GM19239 (cell line): ENCODE data around the genes SEPTIN3, SMDT1 and POLDIP3.

DNA sequence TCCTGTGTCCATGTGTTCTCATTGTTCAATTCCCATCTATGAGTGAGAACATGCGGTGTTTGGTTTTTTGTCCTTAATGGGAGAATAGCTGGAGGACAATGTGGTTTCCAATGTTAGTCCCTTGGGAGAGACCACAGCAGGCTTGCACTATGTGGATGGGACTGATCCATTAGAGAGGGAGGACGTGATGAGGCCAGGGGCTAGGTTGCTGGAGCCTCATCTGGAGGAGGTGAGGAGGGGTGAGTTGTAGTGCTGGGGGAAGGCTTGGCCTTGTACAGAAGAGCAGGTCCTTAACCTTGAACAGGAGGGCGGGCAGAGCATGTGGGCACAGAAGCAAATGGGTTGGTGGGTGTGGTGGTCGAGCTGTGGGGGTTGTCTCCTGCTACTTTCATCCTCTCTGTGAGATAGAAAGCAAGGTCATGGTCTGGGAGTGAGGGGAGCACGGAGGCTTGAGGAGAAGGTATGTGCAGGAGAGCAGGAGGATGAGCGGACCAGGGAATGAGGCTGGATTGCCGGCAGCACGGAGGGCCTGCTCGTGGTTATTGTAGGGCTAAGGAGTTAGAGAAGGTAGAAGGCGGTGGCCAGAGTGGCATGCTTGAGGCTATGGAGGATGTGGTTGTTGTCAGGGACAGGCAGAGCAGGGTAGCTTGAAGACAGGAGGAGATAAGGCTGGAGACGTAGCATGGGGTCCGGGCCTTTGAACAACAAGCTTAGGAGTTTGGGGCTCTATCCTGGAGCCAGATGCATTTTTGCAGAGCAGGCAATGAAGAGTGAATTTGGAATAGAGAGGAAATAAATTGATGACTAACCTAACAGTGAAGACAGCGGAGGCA is 11.2 kb upstream of the SREBF2 start:
- RRBS: no CpG with 5 or more reads among the region's 13 CpGs

DNA sequence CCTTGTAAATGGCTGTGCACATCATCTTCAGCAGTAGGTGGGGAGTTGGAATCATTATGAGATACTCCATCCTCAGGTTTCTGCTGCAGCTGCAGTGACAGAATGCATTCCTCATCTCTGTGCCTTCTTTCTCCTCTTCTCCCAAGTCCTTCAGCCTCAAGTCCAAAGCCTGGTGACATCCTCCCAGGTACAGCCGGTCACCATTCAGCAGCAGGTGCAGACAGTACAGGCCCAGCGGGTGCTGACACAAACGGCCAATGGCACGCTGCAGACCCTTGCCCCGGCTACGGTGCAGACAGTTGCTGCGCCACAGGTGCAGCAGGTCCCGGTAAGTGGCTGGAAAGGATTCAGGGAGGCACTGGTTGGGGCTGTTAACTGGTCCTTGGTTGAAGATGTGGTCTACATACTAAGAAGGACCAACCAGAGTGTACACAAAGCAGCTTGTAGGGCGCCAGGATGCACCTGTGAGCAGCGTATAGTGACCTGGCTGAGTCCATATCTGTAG is 35.6 kb downstream of the SREBF2 start:
- RRBS: 95% methylated on average over 7 of the region's 10 CpGs

- RRBS: no CpG with 5 or more reads among the region's 18 CpGs
Observed at GRCh38 chr22:41890803-41891807, 23.8 kb downstream of the SHISA8 start.

GRCh38 chr22:41902753-41903322 is 12.0 kb downstream of the SHISA8 start:
- RRBS: no CpG with 5 or more reads among the region's 17 CpGs

- RRBS: 9% methylated on average over 10 of the region's 28 CpGs
Observed at GRCh38 chr22:41920221-41921100, 5.6 kb upstream of the SHISA8 start.

DNA sequence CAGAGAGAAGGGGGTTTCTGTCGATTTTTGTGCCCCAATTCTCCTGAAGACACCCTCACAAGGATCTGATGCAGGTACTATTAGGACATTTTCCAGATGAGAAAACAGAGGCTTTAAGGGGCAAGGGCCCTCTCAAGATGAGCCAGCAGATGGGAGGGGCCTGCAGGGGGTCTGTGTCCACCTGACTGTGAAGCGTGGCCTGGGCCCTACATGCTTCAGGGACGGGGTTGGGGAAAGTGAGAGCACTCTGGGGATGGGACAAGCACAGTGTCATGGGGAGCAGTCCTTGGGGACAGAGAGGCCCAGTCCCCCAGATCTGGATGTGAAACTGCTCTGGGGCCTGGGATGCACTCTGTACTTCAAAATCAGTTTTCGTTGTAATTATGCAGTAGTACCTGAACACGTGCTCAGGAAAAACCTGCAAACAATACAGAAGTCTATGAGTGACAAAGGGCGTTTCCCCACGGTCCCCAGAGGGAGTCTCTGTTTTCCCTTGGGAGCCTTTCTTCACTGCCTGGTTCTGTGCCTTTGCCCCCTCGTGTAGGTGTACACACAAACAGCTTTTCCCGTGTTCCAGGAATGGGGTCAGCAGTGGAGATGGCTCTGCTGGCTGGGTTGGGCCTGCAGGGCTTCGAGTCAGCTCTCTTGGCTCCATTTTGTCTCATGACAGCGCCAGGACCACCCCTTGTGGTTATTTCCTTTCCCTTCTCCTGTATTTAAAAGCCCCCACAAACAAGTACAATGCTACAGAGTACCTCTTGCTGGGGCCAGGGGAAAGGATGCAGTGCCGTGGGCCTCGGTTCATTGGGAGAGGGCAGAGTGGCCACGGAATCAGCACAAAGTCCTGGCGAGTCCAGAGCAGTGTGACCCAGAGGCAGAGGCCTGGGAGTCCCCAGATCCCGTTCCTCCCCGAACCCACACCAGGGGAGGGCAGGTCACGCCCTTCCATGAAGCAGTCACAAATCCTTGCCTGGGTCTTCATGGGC is 5.2 kb upstream of the TNFRSF13C start:
- RRBS: no CpG with 5 or more reads among the region's 18 CpGs

DNA sequence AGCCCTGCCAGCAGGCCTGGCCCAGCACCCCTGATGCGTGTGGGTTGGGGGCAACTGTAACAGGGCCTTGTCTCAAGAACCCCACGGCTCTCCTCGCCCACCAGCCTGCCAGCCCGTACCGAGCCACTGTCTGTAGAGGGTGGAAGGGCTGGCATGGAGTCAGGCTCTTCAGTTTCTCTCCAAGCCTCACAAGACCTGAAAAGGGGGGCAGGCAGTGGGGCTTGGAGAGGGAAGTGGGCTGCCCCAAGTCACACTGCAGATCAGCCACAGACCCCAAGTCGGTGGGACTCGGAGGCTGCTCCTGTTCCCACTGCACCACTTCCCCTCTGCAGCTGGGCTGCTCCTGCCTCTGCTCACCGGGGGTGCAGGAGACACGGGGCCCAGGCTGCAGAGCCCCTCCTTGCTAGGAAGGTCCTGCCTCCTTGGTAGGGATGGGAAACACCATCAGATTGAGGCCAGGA is 7.2 kb upstream of the TNFRSF13C start:
- RRBS: no CpG with 5 or more reads among the region's 9 CpGs

- RRBS: no CpG with 5 or more reads among the region's 8 CpGs
Observed at GRCh38 chr22:41969086-41969784, at the start of gene SEPTIN3. Gene SEPTIN3 (plus strand): TSS chr22:41969443.

DNA sequence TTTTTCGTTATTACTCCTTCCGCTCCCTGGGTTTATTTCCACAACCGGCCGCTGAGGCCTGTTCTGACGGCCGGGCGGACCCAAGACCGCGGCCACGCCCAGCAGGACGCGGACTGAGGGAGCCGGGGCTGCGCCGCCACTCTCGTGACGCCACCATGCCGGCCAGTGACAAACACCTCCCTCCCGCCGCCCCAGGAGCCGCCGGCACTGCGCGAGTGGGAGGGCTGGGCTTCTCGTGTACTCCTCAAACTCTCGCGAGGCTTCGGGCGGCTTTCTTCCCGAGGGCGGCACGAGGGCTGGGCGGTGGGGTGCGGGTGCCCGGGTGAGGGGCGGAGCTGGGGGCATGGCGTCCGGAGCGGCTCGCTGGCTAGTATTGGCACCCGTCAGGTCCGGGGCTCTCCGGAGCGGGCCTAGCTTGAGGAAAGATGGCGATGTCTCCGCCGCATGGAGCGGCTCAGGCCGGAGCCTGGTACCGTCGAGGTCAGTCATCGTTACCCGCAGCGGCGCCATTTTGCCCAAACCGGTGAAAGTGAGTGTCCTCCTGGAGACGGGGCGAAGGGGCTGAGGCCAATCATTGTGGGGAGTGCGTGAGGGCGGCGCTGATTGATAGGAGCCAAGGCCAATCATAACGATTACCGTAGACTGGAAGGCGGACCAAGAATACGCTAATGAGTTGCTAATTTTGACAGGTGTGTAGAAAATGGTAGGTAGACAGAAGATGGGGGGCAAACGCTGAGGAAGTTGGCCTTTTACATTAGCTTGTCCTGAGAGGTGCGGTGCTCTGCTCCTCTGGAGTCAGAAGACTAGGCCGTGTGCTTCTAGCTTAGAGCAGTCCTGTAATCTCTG is at the start of gene SMDT1:
SMDT1 (plus strand) TSS at position 275 of the 846 bp plus-strand sequence.
- RRBS: 2% methylated on average over 34 of the region's 68 CpGs

DNA sequence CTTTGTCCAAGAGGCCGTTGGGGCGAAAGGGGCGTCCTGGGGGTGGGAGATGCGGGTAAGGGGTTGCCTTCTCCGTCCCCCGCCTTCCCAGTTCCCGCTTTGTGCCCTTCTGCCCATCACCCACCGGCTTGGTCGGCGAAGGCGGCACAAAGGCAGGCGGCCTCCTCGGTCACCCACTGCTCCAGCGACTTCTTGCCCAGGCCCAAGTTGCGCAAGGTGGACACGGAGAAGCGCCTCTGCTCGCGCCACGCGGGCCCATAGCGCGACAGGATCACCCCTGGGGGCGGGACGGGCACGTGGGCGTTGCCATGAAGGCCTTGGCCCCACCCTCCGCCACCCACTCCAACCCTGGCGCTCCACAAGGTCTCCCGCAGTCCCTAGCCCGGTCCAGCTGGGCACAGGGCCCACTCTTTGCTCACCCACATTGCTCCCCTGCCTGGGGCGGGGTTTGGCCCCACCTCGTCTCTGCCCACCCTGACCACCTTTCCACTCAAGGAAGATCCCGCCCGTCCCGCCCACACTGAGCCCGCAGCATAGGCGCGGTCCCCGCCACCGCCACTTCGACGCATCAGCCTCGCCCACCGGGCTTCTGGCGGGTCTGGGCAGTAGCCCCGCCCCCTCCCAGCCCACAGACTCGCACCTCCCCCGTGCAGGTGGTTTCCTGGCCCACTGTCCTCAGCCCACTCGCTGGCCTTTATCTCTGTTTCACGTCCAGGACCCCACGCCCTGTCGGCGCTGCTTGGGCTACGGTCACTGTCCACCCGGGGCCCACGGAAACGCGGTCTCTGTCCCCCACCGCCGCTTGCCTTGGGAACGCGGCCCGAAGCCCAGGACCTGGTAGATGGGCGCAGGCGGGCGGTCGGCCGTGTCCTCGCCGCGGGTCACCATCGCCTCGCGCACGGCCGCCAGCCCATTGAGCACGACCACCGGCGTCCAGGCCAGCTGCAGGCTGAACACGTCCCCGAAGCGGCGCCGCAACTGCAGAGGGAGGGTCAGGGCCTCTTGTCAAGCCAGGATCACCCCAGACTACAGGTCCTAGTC is 12.3 kb upstream of the CYP2D6 start:
- RRBS: no CpG with 5 or more reads among the region's 85 CpGs

GRCh38 chr22:42304095-42304503 is 33.6 kb upstream of the TCF20 start:
- RRBS: no CpG with 5 or more reads among the region's 8 CpGs

DNA sequence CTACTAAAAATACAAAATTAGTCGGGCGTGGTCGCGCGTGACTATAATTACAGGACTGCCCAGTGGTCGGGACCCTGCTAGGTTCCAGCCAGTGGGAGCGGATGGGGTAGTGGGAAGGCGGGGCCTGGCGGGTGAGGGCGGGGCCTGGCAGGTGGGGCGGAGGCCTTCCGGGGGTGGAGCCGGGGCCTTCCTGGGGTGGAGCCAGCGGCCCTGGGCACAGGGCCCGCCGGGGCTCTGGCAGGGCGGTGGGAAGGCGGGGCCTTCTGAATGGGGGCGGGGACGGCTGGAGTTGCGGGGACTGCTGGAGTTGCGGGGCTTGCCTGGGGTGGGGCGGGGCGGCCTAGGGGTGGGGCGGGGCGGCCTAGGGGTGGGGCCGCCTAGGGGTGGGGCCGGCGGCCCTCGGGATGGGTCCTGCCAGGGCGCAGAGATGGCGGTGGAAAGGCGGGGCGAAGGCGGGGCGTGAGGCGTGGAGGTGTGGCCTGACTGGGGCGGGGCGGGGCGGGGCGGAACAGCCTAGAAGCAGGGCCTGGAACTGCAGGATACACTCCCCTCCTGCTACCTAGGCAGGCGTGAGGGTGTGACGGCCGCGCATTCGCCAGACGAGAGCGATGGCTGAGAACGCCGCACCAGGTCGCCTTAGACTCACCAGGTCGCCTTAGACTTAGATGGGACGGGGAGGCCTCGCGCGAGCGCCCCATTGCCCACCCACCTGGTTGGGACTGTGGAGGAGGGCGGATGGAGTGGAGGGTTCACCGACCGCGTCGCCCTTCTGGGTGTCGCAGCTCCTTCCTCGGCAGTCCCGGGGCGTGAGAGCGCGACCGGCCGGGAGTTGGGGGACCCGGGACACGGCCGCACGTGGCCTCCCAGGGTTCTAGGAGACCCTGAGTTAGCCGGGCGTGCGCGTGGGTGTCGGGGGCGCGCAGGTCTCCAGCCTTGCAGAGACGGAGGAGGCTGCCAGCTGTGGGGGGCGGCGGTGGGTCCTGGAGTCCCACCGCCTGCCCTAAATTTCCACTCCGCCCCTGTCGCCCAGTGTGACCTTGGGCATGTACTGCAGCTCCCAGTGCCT is 19.2 kb downstream of the RRP7A start:
- RRBS: 8% methylated on average over 5 of the region's 87 CpGs

DNA sequence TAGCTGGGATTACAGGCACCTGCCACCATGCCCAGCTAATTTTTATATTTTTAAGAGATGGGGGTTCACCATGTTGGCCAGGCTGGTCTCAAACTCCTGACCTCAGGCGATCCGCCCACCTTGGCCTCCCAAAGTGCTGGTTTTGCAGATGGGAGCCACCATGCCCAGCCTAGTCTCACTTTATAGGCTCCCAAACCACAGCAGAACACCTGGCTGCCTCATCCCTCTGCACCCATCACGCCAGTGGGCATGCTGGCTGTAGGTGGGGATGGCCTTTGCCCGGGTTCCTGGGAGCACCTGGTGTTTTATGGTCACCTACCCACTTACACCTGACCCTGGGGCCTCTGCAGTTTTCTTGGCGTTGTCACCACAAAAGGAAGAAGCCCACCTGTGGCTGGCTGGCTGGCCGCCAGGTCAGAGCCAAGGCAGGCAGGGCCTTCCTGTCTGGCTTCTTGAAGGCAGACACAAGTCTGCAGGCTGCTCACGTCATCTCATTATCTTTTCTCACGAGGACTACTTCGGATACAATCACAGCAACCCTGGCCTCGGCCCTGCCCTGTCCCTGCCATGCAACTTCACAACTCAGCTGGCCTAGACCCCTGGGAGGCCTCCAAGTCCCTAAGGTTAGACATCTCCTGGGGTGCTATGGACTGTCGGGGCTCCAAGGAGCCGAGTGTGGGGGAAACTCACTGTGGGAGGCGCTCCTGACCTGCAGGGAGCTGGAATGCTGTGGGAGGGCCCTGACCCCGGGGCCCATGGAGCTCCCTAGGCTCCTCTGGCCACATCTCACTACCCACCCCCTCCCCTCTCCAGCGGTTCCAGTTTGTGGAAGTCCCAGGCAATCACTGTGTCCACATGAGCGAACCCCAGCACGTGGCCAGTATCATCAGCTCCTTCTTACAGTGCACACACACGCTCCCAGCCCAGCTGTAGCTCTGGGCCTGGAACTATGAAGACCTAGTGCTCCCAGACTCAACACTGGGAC is 8.0 kb downstream of the RRP7A start:
- RRBS: no CpG with 5 or more reads among the region's 18 CpGs

- RRBS: 1% methylated on average over 7 of the region's 39 CpGs
Observed at GRCh38 chr22:42614728-42615139, at the start of gene POLDIP3. Gene POLDIP3 (minus strand): TSS chr22:42614883.

GRCh38 chr22:42623661-42624186 is 9.0 kb upstream of the POLDIP3 start:
- RRBS: no CpG with 5 or more reads among the region's 21 CpGs

DNA sequence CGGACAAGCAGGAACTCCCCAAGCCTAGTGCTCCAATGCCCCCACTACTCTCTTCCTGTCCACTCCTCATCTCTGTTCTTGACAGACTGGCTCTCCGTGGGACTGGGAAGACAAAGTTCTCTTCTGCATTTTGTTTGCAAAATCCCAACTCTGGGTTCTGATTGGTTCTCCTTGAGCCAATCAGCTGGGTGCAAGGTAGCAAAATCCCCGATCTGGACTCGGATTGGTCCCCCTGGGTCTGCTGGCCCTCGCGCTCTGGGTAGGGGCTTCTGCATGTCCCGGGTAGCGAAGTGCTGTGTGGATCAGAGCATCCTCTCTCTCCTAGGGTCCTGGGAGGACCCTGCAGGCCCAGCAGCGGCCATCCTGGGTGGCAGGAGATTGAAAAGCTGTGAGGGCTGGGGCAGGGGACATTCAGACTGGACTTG is 22.3 kb upstream of the A4GALT start:
- RRBS: no CpG with 5 or more reads among the region's 9 CpGs

DNA sequence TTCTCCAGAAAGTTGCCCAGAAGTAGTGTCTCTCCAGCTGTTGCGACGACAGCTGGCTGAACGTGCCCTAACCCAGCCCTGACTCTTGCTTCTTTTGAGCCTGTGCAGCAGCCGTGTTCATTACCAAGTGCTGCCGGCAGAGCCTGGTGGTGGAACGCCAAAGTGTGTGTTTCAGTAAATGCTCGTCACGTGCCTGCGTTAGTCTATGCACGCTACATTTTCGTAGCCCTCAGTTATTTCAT is 66.1 kb downstream of the ARFGAP3 start:
- RRBS: no CpG with 5 or more reads among the region's 11 CpGs

- RRBS: no CpG with 5 or more reads among the region's 8 CpGs
Observed at GRCh38 chr22:42821939-42822686, 35.0 kb downstream of the ARFGAP3 start.

DNA sequence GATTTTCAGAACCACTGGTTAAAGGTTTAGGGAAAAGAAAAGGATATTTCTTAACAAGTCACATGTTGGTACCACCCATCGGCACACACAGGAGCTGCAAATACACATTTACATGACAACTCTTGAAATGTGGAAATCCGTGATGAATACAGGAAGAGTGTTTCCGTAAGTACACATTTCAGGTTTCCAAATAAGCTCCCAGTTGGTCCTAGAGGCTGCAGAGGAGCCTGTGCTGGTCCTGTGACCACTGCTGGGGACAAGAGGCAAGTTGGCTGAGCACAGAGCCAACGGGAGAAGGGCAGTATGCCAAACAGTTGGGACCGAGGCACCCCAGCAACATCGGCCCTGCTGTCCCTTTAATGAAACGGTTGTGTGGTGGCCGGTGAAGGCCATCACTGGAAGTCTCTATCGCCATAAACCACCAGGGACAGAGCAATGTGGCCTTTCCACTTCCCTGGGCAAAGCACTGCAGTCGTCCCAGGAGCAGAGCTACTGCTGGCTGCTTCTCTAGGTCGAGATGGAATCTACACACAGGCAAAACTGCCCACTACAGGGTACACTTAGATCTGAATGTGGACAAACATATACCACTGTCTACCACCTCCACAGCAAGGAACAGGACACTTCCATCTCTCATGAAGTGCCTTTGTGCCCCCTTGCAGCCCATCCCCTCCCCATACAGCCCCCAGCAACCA is 38.6 kb upstream of the ARFGAP3 start:
- RRBS: no CpG with 5 or more reads among the region's 11 CpGs

GRCh38 chr22:42934247-42934911 is 77.3 kb upstream of the ARFGAP3 start:
- RRBS: no CpG with 5 or more reads among the region's 10 CpGs